Smooth muscle cell (in vitro differentiated cells): Measurements from ENCODE around the gene KRTAP5-3.

- RAMPAGE, long total RNA, result no peak
Measured at GRCh38 chr11:1562064-1562445, 10.0 kb downstream of the DUSP8 start.

GRCh38 chr11:1563816-1564350 is 8.2 kb downstream of the DUSP8 start:
- RAMPAGE, long total RNA, result no peak

- RAMPAGE, long total RNA, result no peak
Measured at GRCh38 chr11:1568426-1569065, 3.5 kb downstream of the DUSP8 start.

- RAMPAGE, long total RNA, result no peak
Measured at GRCh38 chr11:1608397-1608725, at the start of gene KRTAP5-3. Gene KRTAP5-3 (minus strand): TSS chr11:1608463.

DNA sequence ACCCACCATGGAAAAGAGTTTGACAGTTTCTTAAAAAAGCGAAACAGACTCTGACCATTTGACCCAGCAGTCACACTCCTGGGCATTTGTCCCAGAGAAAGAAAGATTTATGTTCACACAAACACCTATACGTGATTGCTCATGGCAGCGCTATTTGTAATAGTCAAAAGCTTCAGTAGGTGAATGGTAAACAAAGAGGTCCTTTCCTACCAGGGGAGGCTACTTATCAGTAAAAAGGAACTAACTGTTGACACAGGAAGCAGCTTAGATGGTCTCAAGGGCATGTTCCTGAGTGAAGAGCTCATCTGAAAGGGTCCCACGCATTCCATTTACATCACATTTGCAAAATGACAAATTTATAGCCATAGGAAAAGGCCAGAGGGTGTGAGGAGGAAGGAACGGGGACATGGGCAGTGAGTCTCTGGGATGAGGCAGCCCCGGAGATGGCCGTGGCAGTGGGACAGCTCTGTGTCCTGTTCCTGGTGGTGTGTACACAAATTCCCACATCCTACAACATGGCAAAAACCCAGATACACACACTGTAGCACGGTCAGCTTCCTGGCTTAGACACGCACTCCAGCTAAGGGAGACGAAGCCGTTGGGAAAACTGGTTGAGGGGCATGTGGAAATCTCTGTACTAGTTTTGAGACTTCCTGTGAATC is 14.6 kb upstream of the KRTAP5-6 start:
- RAMPAGE, long total RNA, result no peak

DNA sequence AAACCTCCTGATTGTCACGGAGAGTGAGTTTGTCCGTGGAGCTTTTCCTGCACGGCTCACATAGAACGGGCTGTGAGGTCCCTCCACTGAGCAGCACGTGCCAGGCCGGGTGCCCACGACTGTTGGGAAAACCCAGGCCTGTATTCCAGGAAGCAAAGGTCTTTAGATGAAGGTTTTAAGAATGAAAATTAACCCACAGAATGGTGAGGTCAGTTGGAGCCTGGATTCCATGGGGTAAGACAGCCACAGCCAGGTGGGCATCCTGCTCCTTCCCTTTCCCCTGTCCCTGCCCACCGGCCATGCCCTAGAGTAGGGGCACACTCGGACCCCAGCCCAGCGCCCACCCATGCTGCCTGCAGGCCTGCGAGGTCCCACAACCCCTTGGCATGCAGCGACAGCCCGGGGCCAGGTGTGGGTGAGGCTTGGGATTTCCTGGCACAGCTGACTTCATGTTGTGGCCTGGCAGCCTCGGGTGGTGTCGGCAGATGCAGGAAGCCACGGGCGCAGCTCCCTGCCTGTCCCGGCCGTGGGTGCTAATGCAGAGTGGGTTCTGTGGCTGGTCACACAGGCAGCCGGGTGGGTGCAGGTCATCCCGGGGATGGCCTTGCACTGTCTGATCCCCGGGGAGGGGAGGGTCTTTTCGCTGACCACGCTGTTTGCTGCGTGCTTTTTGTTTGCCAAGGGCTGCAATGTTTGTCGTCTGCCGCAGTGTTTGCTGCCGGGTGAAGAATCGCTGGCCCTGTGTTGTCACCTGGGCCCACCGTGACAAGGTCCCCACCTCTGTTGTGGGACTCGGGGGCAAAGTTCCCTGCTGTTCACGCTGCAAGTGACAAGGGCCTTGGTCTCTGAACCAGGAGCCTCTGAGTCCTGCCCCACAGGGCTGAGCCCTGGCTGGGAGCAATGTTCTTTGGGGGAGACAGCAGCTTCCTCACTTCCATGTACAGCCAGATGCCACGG is 7.4 kb upstream of the KRTAP5-6 start:
- RAMPAGE, long total RNA, result no peak

DNA sequence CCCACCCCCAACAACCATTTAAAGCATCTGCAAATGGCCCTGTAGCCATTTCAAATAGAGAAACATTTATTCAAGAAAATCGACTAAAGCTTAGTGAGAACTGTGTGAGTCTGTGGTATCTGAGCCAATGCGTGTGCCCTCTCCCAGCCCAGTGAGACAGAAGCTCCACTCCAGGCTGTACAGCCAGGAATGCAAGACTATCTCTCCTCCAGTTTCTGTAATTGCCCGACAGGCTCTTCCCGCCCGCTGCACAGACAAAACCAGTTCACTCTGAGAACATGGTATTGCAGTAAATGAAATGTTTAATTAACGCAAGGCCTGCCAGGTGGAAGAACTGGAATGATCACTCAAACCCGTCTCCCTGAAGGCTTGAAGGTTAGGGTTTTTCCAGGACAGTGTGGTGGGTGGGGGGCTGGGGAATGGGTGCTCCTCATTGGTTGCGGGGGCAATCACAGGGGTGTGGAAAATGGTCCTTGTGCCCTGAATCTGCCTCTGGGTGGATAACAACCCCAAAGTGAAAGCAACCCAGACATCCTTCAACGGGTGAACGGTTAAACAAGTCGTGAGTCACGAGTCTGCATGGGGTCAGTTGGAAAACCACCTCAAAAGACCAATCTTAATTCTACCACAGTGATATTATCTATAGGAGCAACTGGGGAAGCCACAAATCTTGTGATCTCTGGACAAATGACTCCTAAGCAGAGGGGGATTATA is 8.5 kb downstream of the KRTAP5-6 start:
- RAMPAGE, long total RNA, result no peak

GRCh38 chr11:1751246-1751523 is 790 bp upstream of the IFITM10 start:
- RAMPAGE, long total RNA, result no peak

DNA sequence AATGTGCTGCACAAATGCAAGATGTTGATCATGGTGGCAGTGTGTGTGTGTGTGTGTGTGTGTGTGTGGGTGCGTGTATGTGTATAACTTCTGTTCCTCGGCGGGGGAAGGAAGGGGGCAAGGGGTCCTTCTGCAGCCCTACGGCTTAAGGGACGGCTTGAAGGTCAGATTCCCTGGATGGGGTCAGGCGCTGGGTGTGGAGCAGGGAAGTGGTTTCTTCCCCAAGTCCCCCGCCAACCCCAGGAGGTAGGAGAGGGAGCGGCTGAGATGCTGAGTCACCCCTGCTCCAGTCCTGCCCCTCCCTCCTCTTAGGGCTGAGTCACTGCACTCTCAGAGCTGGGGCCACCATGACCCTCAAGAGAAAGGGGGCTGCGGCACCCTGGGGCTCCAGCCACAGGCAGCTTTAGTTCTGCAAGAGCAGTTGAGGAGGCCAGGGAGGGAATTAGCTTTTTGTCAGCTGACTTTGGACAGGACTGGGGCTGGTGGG is 8.7 kb upstream of the CTSD start:
- RAMPAGE, long total RNA, result no peak

DNA sequence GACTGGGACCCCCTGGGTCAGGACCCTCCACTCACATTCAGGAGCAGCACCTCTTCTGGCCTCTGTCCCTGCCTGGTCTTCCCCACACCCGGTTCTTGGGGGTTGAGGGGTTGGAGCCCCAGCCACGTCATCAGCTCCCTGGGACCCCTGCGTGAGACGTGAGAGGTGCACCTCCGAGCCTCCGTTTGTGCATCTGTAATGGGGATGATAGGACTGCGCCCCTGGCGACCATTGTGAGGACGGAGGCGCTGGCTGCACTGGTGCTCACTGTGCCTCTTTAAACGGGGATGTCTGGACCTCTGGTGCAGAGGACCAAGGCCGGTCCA is 16.9 kb downstream of the LSP1 start:
- RAMPAGE, long total RNA, result no peak

GRCh38 chr11:1907932-1908435 is 11.5 kb upstream of the TNNT3 start:
- RAMPAGE, long total RNA, result no peak

- RAMPAGE, long total RNA, result no peak
Measured at GRCh38 chr11:1917600-1918102, 1.9 kb upstream of the TNNT3 start.

GRCh38 chr11:1921623-1922070 is 2.1 kb downstream of the TNNT3 start:
- RAMPAGE, long total RNA, result no peak

DNA sequence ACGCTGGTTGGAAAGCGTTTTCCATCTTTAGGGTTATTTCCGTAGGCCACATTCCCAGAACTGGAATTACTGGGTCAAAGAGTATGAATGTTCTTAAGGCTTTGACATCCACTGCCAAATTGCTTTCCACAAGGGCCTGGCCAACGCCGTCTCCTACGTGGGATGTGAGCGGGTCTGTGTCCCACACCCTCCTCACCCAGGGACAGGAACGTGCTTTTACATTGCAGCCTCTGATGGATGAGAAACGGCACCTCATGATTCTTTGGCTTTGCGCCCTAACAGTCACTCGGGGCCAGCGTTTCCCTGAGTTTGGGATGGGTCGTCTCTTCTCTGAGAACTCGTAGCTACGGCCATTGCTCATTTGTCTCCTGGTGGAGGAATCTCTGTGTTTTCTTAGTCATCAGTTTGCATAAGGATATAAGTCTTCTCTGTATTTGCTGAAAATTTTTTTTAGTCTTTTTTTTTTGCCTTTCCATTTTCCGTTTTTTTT is 11.8 kb downstream of the TNNT3 start:
- RAMPAGE, long total RNA, result no peak

DNA sequence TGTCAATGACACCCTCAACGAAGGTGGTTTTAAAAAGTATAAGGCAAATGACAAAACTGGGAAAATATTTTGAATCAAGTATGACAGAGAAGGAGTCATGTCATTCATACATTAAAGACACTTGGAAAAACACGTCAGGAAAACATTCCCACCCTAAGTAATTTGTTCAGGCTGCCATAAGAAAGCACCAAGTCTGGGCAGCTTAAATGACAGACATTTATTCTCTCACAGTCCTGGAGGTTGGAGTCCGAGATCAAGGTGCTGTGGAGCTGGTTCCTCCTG is 6.5 kb upstream of the MRPL23 start:
- RAMPAGE, long total RNA, result no peak

- RAMPAGE, long total RNA, result no peak
Measured at GRCh38 chr11:2208738-2209157, 37.1 kb upstream of the TH start.

DNA sequence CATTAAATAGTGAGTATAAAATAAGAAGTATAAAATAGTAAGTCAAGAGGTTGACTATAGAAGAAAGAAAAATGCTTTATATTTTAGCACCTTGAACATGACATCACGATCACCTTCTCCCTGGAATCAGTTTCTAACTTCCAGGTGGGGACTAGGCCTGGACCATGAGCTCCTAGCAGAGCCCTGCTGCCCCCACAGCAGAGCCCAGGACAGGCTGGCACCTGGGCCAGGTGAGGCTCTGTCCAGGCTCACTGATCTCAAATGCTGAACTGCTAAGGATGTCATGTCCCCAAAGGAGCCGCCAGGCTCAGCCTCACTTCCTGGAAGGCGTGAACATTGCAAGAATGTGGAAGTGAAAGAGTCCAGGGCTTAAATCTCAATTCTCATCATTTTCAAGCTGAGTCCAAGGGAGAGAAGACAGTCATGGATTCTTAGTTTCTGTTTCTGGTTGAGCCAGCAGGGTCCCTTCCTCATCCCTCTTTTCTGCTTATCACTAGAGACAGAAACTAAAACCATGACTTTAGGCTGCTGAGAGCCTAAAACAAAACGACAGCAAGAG is 5.0 kb downstream of the ASCL2 start:
- RAMPAGE, long total RNA, result no peak

- RAMPAGE, long total RNA, result no peak
Measured at GRCh38 chr11:2276998-2277433, 6.6 kb upstream of the ASCL2 start.

DNA sequence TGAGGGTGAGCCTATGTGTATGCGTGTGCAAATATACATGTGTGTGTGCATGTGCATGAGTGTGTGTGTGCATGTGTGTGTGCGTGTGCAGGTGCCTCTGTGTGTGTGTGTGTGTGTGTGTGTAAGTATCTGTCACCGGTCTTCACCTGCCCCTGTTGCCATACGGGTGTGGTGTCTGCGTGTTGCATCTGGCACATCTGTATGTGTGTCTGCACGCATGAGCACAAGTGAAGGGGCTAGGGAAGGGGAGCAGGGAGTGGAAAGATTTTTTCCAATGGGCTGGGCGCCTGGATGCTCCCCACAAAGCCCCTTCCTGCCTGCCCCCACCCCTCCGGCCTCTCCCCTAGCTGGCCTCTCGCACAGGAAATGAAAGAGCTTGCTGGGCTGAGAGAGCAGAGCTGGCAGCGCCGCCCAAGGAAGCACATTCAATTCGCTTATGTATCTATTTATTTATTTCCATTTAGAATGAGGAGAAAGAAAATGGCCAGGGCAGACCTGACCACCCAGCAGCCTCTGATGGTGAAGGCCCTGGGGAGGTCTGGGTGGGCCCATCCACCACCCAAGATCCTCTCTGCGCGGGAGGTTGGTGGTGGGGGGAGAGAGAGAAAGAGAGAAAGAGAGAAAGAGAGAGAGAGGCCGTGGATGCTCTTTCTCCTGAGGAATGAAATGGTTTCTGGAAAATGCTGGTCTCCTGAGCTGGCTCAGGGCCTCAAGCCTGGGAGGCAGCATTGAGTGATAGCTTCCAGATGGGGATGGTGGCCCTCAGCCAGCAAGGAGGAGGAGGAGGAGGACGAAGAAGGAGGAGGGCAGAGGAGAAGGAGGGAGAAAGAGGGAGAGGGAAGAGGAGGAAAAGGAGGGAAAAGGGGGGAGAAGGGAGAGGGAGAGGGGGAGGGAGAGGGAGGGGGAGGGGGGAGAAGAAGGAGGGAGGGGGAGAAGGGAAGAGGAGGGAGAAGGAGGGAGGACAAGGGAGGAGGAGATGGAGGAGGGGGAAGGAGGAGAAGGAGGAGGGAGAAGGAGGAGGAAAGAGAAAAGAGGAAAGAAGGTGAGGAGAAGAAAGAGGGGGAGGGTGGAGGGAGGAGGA is 4.5 kb downstream of the TSPAN32 start:
- RAMPAGE, long total RNA, result no peak

GRCh38 chr11:2374467-2374802 is 2.7 kb upstream of the CD81 start:
- RAMPAGE, long total RNA, result no peak